H4 (cell line): ENCODE measurements around the genes MICALL1, SOX10, DDX17 and DMC1.

- RAMPAGE, long total RNA: no peak
Measured at GRCh38 chr22:37905671-37906744, at the start of gene MICALL1. Gene MICALL1, plus strand, starts transcription at chr22:37906297.

DNA sequence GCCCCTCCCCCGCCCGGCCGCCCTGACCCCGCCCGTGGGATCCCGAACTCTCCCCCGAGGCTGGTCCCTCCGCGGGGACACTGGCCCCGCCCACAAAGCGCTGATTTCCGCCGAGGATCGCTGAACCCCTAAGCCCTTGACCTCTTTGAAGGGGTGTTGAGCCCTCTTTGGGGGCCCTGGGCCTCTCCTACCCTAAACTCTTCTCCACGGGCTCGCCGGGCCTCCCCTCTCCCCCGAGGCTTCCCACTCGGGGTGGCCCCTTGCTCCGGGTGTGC is 585 bp downstream of the MICALL1 start:
- RAMPAGE, long total RNA: no peak

DNA sequence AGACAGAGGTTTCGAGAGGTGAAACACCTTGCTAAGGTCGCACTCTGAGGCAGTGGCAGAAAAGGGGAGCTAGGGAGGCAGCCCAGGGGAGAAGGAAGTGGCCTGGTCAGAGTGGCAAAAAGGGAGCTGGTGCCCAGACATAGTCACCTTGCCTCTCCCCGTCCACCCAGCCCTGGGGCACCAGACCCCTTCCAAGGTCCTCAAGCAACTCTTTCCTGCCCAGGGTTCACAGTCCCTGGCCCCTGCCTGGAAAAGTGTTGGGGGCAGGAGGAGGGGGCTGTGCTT is 4.3 kb downstream of the MICALL1 start:
- RAMPAGE, long total RNA: no peak

DNA sequence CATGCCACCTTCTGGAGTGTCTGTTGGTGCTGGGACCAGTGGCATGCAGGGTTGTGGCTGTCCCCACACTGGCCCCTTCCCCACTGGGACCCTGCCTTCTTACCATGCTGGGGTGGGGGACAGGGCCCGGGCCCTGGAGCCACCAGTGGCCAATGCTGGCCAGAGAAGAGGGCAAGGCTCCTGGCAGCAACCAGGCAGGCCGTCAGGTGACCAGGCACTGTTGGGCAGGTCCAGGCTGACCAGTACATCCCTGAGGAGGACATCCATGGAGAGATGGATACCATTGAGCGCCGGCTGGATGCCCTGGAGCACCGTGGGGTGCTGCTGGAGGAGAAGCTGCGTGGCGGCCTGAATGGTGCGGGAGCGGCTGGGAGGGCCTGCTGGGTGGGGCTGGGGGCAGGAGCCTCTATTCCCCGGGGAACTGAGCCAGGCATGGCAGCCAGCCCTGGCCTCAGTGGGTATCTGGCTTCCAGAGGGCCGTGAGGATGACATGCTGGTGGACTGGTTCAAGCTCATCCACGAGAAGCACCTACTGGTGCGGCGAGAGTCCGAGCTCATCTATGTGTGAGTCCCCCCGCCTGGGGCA is 21.0 kb downstream of the C22orf23 start:
- RAMPAGE, long total RNA: no peak

GRCh38 chr22:37984104-37985151 is at the start of gene SOX10:
Gene SOX10, minus strand, starts transcription at chr22:37984555.
- RAMPAGE, long total RNA: no peak

GRCh38 chr22:37998463-37999185 is 14.3 kb upstream of the SOX10 start:
- RAMPAGE, long total RNA: no peak

DNA sequence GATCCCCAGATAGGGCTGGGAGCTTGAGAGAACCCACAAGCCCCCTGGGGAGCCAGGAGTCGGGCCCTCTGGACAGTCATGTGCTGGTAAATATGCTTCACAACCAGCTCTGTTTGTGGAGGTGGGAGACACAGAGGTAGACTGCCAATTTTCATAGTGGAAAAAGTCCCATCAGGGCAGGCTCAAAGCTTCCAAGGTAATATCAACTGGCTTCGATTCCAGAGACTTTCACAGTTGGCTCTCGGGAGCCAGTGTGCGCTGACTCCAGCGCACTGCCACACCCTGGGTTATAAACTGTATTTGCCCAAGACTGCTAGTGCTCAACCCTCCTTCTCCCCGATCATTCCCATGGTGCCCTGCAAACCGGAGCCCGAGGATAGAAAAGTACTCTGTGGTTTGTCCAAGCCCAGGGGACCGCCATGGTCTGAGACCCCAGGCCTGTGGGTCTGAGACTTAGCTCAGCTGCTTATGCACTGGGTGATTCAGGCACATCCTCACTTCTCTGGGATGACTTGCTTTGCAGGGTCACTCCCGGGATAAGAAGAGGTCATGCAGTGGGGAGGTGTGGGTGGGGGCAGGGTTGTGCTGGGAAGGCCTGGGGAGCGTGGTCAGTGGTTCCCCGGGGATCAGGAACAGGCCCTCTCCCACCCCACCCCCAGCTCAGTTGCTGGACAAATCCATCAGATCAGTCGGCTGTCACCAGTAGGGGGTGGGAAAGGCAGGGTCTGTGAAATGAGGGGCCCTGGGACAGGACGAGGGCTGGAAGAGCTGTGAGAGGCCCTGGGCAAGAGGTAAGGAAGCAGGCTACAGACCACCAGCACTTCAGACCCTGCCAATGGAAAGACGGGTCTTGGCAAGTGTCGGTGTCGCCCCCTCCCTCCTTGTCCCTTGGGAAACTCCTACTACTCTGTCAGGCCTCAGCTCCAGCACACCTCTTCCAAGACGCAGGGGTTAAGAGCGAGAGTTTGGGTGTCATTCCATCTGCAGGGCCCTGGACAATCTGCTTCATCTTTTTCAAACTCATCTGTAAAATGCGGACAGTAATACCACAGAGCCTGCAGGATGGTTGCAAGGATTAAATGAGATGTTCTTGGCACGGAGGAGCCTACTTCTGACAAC is 26.6 kb upstream of the PICK1 start:
- RAMPAGE, long total RNA: no peak

DNA sequence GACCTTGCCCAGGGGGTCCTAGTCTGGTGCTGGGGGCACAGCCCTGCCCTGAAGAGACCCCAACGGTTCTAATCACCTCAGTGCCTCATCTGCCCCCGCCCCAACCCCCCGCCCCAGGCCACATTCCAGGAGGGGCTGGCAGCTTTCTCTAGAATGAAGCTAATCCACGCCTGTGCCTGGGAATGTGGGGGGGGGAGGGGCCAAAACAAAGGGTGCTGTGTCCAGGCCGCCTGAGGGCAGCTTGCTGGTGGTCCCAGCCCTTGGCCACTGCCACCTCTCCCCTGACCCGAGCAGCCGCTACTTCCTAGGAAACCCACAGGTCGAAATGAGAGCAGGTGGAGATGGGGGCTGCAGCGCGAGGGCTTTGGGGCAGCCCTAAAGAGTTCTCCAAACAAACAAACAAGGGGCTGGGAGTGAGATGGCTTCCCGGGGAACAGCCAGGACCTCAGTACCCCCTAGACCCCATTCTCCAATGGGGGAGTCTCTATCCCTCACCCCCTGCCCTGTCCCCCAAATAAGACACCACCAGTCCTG is 437 bp upstream of the SLC16A8 start:
- RAMPAGE, long total RNA: no peak

- RAMPAGE, long total RNA: no peak
Measured at GRCh38 chr22:38235360-38235771, 33.6 kb downstream of the MAFF start.

DNA sequence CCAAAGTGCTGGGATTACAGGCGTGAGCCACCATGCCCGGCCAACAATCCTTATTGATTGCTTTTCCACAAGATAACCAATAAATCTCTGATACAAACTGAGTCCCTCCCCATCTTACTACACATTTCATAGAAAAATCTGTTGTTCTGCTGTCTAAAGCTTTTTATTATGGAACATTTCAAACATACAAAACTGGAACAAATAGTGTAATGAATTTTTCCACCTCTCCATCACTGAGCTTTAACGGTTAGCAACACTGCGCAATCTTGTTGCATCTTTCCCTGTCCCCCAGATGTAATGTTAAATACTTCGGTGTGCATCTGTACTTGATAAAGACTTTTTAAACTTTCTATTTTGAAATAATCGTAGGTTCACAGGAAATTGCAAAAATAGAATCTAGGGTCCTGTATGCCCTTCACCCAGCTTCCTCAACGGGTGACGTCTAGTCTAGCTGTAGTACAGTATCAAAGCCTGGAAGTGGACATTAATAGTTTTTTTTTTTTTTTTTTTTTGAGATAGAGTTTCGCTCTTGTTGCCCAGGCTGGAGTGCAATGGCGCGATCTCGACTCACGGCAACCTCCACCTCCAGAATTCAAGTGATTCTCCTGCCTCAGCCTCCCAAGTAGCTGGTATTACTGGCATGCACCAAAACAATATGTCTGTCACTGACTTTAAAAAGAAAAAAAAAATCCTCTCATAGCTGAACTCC is 16.2 kb downstream of the TMEM184B start:
- RAMPAGE, long total RNA: no peak

DNA sequence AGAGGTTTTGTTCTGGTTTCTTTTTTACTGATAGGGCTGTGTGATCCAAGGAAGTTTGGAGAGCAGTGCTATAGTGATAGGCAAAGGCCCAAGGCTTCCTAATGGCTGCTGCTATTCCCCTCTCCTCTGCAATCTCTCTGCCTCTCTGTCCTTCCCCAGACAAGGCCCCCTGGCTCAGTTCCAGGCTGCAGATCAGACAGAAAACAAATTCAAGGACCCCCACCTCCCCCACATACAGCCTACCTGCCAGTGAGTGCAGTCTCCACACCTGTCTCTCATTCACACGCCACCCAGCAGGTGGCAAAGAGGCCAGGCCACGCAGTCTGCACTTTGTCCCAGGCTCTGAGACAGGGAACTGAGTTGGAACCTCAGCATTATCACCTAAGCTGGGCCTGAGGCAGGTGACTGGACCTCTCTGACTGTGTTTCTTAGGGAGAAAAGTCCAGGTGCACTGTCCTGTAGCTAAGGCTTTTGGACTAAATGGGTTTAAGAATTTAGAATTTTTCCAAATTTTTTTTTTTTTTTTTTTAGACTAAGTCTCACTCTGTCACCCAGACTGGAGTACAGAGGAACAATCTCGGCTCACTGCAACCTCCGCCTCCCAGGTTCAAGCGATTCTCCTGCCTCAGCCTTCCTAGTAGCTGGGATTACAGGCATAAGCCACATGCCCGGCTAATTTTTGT is 14.9 kb downstream of the TMEM184B start:
- RAMPAGE, long total RNA: no peak

DNA sequence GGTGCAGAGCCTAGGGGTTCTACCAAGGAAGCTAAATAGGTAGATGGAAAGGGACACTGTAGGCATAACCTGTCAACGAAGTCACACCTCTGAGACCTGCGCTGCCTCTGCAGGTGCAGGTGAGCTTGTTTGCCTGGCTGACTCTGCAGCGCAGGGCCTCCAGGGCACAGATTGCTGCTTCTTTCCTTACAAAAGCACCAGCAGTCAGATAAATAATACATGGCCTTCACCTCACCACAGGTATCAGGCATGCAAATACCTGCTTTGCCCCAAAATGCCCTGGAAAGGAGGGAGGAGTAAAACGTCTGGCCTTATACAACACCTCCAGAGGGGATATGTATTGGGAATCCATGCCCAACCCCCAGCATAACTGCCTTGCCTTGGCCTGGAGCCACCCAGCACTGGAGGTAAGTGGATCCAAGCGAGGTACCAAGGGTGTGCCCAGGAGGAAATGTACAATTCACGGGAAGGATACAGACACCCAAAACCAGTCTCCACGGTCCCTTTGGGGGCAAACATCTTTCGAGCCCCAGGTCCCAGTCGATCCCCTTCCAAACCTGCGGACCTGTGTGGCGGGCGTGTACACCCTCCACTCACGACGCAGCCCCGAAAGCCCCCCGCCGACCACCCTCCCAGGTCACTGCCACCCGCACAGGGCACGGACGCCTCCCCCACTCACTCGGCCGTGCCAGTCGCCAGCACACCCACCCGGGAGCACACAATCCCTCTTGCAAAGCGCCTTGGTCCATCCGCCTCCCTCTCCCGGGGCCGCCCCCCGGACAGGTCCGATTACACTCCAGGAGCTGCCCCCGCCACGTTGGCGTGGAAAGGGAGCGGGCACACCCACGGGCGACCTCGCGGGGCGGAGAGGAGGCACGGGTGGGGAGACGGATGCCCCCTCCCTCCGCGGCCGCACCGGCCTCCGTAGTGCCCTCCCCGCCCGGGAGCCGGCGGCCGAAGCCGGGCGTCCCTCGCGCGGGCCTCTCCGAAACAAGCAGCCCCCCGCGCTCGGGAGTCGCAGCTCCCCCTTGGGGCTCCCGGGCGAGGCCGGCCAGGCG is 661 bp downstream of the TMEM184B start:
- RAMPAGE, long total RNA: no peak

GRCh38 chr22:38292508-38293672 is 20.1 kb upstream of the TMEM184B start:
- RAMPAGE, long total RNA: no peak

GRCh38 chr22:38314484-38314733 is 2.8 kb downstream of the CSNK1E start:
- RAMPAGE, long total RNA: no peak

GRCh38 chr22:38317653-38318000 is 394 bp upstream of the CSNK1E start:
- RAMPAGE, long total RNA: no peak

DNA sequence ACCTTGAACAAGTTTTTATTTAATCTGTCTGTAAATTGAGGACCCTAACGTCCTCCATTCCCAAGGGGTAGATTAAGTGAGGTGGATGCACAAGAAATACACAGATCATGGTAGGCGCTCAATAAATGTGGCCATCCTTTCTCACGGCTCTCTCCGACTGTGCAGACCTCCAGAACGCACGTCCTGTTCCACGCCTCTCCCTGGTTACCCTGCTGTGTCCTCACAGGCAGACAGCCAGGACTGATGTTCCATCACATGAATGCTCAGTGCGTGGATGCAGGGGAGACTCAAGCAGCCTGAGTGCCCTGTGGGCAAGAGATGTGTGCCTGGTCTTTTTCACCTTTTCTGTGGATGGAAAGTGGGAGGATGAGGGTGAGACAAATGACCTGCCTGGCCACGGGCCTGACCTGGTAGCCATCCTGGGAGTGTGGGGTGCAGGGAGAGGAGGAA is 2.4 kb upstream of the KCNJ4 start:
- RAMPAGE, long total RNA: no peak

- RAMPAGE, long total RNA: no peak
Measured at GRCh38 chr22:38484683-38484967, 16.7 kb downstream of the KDELR3 start.

GRCh38 chr22:38506131-38506416 is at the start of gene DDX17:
Gene DDX17, minus strand, starts transcription at chr22:38506311.
- RAMPAGE, long total RNA: start-site peak on the minus strand at chr22:38506299-38506318, 104 reads

DNA sequence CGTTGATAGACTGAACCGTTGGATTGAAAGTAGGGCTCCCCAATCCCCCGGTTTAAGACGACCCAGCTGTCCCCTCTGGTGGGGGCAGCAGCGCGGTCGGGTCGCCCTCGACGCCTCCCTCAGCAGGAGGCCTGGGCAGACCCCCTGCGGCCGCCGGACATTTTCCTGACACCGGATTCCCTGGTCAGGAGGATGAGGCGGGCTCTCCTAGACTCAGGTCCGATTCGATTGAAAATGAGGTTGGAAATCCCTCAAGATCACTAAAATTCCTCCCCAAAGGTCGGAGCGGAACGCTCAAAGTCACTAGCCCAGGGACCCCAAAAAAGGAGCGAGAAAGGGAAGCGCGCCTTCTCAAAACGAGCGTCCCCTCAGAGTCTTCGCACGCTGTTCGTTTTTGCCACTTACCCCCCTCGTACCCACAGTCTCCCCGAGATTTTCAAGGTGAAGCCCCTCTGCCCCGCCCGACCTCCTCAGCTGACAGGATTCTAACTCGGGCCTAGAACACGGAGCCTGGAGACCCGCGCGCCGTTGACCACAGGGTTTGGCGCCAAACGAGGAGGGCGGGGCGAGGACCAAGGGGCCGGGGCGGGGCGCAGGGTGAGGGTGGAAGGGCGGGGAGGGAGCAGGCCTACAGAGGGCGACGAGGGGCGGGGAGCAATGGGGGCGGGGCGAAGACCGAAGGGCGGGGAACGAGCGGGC is at the start of gene DMC1:
DMC1 (minus strand) TSS at position 546 of the 699 bp plus-strand sequence.
- RAMPAGE, long total RNA: no peak

DNA sequence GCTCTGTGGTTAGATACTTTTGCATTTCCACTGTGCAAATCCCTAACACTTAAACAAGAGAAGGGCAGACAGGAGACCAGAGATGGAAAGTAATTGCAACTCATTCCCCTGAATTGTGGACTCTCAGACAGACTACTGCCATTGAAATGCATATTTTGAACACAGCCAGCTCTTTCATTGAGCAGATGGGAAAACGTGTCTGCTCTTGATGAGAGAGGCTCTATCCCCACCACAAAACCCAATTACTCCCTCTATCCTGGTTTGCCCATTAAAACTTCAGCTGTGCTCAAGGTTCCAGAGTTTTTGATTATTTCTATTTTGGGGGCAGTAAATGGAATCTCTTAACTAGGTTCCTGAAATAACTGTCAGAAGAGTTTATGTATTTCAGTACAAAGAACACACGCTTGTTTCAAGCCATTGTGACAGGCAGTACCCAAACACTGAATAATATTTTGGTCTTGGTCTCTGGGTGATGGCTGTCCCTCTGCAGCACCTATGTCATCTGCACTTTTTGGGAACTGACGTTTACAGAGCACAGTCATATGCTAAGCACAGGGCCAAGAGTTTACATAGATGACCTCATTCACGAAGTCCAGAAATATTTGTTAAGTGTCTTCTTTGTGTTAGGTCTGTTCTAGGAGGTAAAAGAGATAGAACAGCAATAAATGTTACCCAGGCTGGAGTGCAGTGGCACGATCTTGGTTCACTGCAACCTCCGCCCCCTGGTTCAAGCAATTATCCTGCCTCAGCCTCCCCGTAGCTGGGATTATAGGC is 41.6 kb downstream of the FAM227A start:
- RAMPAGE, long total RNA: no peak